Fibroblast of the aortic adventitia (primary cell): ENCODE results near the genes USP43 and GLP2R.

- CAGE, long polyA plus RNA: no peak
Measured at GRCh38 chr17:9242178-9242881, 221.0 kb downstream of the NTN1 start.

GRCh38 chr17:9371004-9371455 lies 204.6 kb downstream of the STX8 start:
- CAGE, long polyA plus RNA: no peak

DNA sequence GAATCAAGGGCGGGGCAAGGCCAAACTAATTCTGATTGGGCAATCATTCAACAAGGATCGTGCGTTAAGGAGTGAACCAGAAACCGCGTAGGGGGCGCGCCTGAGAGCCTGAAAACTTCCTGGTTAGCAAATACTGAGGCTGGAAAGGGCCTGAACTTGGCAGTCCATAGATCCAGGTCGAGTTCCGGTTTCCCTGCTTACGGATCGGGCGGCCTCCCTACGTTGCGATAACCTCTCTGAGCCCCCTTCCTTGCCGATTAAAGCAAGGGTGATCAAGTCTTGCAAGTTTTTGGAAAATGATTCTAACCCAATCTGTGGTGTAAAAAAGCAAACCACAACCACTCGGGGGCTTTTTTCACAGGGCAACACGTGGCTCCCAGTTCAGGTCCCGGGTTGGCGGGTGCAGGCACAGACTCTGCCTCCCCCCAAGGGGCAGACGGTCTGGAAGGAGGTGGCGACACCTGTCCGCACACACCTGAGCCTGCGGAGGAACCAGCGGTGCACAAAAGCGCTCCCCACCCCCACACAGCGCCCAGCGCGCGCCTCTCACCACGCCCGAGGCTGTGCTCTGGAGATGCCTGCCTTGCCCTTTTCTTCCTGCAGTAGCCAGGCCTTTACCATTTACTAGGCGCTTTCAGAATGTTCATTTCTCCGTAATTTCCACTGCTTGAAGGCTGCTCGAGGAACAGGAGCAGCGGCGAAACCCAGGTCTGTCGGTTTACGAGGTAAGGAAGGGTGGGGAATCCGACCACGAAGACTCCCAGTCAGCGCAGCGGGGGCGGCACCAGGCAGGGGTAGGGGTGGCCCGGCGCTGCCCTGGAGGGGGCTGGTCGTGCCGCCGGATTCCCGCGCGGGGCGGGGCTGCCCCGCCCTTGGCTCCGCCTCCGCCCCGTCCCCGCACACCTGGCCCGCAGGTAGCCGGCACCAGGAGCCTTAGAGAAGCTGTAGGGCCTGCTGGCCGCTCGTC lies at the start of gene USP43:
USP43 (plus strand) TSS at position 900 of the 967 bp plus-strand sequence.
- CAGE, long polyA plus RNA: no peak

DNA sequence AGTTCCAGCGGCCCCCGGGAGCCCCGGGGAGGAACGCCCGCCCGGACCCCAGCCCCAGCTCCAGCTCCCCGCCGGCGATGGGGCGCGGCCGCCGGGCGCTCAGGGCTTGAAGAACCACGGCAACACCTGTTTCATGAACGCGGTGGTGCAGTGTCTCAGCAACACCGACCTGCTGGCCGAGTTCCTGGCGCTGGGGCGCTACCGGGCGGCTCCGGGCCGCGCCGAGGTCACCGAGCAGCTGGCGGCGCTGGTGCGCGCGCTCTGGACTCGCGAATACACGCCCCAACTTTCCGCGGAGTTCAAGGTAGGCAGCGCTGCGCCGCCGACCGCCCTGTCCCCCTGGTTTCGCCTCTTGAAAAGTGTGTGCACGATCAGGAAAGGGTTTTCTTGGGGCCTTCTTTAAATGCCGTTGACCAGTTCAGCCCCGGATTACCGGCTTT lies 536 bp downstream of the USP43 start:
- CAGE, long polyA plus RNA: no peak

- CAGE, long polyA plus RNA: no peak
Measured at GRCh38 chr17:9811468-9812069, 10.3 kb downstream of the GSG1L2 start.

GRCh38 chr17:9825610-9826100 lies at the start of gene GLP2R:
GLP2R (plus strand) TSS chr17:9825924.
- CAGE, long polyA plus RNA: no peak

GRCh38 chr17:10025878-10026394 lies 120.9 kb upstream of the RCVRN start:
- CAGE, long polyA plus RNA: no peak

GRCh38 chr17:10063462-10064644 lies 134.6 kb downstream of the GAS7 start:
- CAGE, long polyA plus RNA: no peak

GRCh38 chr17:10169489-10170430 lies 28.6 kb downstream of the GAS7 start:
- CAGE, long polyA plus RNA: no peak

- CAGE, long polyA plus RNA: no peak
Measured at GRCh38 chr17:10699808-10700469, 2.5 kb downstream of the ADPRM start.

DNA sequence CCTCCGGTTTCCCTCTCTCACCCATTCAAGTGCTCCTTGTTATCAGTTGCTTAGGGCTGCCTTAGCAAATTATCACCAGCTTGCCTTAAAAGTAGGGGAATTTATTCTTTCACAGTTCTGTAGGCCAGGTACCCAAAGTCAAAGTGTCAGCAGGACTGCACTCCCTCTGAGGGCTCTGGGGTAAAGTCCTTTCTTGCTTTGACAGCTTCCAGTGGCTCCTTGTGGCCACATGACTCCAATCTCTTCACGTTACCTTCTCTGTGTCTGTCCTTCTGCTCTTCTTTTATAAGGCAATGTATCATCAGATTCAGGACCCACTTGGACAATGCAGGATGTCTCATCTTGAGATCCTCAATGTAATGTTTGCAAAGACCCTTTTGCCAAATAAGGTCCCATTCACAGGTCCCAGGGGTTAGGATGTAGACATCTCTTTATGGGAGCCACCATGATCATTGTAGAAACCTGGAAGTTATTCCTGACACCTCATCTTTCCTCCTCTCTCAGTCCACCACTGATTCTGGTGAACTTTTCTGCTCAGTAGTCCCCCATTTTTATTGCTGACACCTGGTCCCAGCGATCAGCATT lies 8.1 kb upstream of the TMEM220 start:
- CAGE, long polyA plus RNA: no peak

- CAGE, long polyA plus RNA: no peak
Measured at GRCh38 chr17:10843732-10844165, 5.9 kb upstream of the PIRT start.

DNA sequence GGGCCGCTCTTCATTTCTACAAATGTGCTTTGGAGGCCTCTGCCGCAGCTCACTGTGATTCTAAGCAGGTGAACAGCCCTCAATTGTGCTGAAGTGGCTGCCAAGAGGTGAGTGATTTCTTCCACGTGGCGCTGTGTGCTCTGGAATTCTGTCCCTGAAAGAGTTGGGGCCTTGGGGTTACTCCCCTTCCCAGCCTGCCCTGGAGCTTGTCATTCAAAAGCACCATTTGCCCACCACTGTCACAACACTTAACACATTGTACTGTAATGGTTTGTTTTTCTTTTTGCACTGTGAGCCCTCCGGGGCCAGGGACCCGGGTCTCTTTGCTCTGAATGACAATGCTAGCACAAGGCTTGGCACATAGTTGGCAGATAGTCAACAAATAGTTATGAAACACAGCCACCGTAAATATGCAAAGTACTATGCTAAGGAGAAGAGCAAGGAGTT lies 112.2 kb upstream of the DNAH9 start:
- CAGE, long polyA plus RNA: no peak

DNA sequence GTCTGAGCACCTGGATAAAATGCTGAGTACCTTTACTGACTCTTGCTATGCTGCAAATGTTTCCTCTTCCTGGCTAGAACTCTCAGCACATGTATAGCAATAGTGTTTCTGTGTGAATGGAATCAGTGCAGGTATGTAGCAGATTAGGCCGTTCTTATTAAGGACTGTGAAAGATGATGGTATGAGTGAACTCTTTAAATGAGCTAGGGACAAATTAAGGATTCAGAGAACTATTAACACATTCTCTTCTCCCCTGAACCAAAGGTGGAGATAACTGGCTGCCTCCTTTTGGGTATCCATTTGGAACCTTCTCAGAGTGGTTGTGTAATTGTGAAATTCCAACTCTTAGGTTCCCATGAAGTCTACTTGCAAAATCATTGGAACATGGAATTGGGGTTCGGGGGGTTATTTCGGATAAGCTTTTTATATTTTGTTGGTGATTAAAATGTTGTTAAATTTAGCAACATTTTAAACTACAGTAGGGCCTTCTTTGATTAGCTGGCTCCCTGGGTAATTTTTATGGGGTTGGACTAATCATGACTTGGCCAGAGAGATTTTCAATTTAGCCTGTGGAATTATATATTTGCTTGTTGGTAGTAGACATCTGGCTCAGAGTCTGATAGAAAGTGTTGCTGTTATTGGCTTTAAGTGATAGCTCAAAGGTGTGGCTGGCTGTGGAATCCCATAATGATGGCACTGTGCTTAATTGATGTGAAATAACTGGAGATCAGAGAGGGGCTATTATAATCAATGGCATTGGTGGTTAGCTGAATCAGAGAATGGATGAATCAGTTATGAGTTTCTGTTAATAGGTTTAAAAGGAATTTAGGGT lies 25.5 kb downstream of the MAP2K4 start:
- CAGE, long polyA plus RNA: no peak

- CAGE, long polyA plus RNA: no peak
Measured at GRCh38 chr17:12549460-12550101, 116.1 kb upstream of the MYOCD start.

DNA sequence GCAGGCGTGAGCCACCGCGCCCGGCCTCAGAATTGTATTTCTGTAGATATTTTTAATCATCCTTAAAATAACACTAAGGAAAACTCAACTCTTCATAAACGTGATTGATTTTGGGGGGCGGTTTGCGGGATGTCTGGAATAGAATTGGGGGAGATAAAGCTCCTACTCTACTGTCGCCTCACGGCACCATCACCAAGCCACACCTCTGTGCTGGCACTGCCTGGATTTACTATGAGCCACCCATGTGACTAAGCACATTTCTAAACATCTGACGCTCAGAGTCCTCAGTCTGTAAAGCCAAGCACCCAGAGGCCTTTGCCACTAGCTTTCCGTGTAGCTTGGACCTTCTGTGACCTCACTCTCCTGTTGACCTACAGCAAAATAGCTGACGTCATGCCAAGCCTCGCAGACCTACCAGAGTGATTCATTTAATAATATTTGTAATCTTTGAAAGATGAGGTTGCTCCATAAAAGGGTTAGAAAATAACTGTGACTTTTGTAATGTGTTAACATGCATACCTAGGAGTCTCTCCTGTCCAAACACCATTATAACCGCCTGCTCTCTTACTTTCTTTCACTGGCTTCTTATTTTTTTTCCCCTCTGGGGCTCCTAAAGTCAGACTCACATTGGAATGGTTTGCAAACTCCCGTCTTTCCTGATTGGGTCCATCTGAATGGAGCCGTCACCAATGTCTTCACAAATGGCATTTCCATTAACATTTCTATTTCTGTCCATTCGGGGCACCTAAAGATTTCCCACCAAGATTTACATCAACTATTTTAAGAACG lies 38.4 kb upstream of the MYOCD start:
- CAGE, long polyA plus RNA: no peak

- CAGE, long polyA plus RNA: no peak
Measured at GRCh38 chr17:12815424-12816221, 26.3 kb downstream of the ARHGAP44 start.

- CAGE, long polyA plus RNA: no peak
Measured at GRCh38 chr17:12989780-12990784, 27.7 kb downstream of the ELAC2 start.

DNA sequence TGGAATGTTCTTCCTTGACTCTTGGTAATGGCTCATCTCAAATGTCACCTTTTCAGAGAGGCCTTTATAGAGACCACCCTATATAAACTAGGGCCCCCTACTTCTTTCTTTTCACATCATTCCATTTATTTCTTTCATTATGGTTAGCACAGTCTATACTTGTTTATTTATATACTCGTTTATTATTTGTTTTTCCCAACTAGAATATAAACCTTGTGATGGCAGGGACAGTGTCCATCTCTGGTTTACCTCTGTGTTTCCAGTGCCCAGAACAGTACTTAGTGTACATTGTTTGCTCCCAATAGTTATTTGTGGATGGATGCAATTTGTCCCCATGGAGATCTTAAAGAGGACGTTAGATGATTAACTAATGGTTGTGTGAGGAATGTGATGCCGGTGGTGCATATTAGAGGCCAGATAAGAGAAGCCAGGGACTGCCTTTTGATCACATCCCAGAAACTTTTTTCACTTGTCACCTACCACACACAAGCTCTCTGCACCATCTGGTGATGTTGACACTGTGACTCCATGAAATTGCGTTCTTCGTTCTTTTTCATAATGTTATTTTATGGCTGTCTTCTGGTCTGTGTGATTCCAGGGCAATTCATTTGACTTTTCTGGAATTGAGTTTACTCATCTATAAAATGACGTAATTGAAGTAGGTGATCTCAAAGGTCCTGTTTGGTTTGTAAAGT lies 1.0 kb downstream of the COX10 start:
- CAGE, long polyA plus RNA: no peak

- CAGE, long polyA plus RNA: no peak
Measured at GRCh38 chr17:14205697-14206493, 30.8 kb downstream of the CDRT15 start.